Epidermal melanocyte (primary cell): ENCODE data around the gene ANK3.

DNA sequence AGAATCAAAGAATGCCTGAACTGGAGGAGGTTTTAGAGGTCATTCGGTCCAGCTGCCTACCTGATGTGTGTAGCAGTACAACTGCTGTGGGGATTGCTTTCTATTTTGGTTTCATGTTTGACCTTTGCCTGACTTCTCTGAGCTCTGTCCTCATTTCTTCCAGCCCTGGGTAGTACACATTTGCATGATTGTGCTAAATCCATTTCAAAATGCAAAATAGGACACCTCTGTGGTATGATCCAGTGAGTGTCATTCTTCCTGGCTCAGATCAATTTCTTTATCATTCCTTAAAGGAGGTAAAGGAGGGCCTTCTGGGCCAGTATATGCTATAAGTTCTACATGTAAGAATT, 139.7 kb upstream of the PHYHIPL start:
- RRBS: no CpG with 5 or more reads among the region's 1 CpG

GRCh38 chr10:59361613-59362050, 717 bp downstream of the FAM13C start:
- RRBS: no CpG with 5 or more reads among the region's 2 CpGs

- RRBS: no CpG with 5 or more reads among the region's 4 CpGs
Measured at GRCh38 chr10:59744876-59745075, 8.5 kb downstream of the MRLN start.

- RRBS: no CpG with 5 or more reads among the region's 3 CpGs
Measured at GRCh38 chr10:59780213-59780485, 26.9 kb upstream of the MRLN start.

DNA sequence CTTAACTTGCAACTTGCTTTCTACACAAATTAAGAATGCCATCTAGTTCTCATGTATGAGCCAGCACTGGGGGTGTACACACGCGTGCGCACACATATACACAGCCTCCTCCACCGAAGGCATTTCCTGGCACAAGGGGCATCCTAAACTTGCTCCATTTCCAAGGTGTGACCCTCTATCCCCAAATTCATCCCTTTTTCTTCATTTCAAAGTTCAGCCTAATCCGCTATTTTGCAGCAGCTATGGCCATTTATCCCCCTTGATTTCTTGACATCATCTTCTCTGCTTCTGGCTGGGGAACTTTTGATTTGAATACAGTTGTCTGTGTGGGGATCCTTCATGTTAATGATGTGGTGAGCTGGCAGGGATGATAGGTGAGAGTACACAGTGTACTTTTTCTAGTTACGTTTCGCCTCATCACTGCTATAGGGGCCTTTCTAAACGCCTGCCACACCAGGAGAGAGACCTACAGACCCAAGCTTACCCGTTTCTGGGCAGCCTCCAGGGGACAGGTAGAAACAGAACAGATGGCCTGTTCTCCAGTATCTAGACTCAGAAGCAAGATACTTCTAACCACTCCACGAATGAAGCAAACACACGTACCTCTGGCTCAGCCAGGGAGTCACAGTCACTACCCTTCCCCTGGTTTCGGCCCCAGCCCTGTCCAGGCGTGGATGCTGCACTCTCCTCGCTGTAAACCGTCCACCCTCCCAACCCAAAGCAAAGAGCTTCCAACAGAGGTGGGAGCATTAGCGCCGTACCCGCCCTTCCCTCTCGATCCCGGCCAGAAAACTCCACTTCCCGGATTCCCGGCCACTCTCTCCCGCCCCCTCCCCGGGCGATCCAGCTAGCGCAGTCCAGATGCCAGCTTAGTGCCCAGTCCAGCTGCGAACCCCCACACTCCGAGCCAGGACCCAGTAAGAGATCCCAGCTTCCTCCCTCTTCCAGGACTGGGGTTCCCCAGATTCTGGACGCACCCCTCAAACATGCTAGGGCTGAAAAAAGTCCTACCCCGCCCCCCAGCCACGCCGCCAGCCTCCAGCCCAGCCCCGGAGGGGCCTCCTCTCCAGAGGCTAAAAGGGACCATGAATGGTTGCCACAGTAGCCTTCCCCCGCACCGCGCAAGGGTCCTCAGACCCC, 1.2 kb downstream of the CCDC6 start:
- RRBS: 0% methylated on average over 1 of the region's 36 CpGs

DNA sequence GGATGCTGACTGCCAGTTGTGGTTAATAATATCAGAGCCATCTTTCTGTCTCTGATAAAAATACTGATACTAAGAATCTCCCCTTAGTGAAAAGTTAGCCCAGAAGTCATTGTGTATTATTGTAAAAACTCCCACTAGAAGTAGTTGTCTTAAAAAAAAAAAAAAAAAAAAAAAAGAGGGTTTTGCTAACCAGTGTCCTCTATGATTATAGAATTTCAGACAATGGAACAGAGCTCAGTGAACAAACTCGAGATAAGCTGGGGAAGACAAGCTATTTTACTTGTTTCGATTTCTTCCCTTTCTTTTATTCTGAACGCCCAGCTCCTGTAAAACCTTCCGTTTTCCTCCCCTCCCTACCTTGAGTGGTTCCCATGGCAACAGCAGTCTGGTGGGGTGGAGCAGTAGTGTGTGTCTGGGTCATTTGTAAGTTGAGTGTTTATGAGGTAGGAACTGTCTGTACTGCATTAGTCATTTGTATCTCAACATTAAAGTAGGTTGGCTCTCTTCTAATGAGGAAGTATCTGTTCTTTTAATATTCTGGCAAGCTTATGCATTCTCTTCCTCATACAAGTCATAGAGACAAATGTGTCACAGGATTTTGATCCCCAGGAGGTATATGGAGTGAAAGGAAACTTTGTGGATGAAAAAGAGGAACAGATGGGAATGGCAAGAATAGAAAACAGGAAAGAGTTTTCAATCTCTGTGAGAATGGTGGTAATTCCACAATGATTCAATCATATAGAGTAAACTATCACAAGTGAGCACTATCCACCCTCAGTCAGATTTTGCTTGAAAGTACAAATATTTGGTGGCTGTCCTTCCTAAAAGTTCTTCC, 85.3 kb upstream of the CCDC6 start:
- RRBS: no CpG with 5 or more reads among the region's 4 CpGs

DNA sequence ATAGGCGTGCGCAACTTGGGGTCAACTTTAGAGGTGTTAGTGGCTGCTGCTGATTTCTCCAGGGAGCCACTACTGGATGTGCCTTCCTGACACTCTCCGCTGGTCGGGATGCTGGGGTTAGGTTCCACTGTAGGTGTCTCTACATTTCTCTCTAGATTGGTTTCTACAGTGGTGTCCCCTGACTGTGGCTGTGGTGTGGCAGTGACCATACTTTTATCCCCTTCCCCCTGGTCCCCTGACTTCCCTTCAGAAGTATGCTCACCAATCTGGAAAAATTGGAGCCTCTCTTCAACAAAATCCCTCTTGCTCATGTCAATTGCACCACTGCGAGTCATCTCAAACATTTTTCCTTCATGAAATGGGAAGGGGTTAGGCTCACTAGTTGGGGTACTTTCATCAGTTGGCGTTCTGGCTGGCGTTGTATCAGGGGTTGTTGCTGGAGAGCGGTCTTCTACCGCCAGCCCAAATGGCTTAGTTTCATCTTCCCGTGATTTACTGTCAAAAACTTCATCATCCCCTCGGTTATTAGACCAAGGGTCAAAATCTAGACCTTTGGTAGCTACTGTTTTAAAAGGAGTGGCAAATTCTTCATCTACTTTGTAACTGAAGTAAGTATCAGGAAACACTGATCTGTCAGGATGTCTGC, 163.5 kb upstream of the CCDC6 start:
- RRBS: no CpG with 5 or more reads among the region's 11 CpGs

- RRBS: no CpG with 5 or more reads among the region's 9 CpGs
Measured at GRCh38 chr10:60138784-60139252, 232.5 kb upstream of the CCDC6 start.

- RRBS: no CpG with 5 or more reads among the region's 3 CpGs
Measured at GRCh38 chr10:60141272-60141717, 234.9 kb upstream of the CCDC6 start.

GRCh38 chr10:60305214-60306194, 84.2 kb downstream of the ANK3 start:
- RRBS: no CpG with 5 or more reads among the region's 11 CpGs

DNA sequence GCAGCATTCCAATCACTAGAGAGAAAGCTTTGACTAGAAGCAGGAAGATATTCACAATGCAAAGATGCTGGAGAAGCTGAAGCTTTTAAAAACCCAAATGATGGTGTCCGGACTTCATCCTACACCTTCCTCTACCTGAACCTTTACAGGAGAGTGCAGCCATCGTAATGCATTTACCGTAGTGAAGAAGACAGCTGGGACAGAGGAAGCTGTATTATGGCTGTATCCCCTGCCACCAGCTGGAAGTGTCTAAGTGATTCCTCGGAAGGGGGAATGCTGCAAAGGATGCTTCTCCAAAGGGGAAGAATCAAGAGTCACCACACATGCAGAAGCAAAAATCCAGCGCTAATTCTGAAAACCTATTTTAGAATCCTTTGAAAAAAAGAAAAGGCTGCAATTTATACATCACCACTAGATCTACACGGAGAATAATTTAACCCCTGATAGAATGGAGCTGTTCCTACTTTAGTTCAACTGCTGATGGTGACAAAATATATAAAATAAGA, at the start of gene ANK3:
Gene ANK3 (minus strand): TSS at position 254 of the 506 bp plus-strand sequence.
- RRBS: no CpG with 5 or more reads among the region's 6 CpGs

DNA sequence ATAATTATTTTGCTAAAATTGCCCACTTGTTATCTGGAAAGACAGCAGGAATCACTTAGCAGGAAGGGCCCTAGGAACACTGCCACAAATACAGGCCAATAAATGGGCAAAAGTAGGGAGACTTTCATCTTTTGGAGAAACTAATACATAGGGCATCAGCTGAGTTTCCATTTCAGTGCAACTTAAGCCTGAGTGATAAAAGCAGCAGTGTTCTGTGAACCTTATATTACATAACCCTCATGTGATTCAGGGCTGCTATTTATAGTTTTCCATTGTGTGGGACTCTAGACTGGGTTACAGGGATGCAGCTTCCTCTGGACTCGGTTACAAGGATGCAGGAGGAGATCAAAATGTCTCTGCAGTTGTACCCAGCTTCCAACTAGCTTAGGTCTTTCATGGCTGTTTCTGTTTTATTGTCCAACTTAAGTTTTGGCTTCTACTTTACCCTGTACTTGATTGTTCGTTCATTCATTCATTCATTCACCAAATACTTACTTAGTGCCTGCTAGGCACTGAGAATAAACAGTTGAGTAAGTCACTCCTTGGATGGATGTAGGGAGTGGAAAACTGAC, 32.6 kb downstream of the CDK1 start:
- RRBS: no CpG with 5 or more reads among the region's 2 CpGs

- RRBS: no CpG with 5 or more reads among the region's 5 CpGs
Measured at GRCh38 chr10:61837842-61838239, 63.7 kb upstream of the ARID5B start.

DNA sequence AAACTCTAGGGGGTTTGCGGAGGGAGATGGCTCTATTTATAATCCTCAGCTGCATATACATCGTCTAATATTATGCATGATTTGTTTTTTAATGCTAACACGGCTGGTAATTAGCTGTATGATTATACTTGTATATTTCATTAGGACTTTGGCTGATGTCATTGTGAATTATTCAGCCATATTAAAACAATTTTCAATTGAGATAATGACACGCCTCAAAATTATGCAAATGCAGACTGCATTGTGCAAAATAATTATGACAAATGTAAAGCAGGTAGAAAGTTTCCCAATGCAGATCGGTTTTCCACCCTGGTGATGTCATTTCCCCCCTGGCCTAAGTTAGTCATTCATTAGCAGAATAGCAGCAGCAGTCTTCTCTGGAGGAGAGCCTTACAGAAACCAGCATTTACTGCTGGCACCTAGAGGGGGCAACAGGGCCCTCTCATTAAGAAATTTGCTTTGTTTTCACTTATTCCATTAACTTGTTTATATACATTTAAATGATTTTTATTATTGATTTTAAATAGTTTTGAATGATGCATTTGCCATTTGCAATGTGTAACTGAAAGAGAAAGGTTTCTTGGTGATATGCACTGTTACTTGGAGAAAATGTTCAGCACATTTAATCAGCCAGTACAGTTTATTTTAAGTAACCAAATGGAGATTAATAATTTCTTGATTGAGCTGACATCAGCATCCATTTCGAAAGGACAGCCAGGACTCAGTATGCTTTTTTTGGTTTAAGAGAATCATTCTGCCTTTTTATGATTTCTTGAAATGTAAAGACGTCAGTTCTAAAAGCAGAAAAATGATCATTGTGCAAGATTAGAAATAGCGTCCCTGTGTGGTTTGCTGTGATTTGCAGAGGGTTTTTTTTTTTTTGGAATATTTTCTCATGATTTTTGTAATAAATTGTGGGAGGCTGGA, 3.3 kb downstream of the ARID5B start:
- RRBS: no CpG with 5 or more reads among the region's 8 CpGs

DNA sequence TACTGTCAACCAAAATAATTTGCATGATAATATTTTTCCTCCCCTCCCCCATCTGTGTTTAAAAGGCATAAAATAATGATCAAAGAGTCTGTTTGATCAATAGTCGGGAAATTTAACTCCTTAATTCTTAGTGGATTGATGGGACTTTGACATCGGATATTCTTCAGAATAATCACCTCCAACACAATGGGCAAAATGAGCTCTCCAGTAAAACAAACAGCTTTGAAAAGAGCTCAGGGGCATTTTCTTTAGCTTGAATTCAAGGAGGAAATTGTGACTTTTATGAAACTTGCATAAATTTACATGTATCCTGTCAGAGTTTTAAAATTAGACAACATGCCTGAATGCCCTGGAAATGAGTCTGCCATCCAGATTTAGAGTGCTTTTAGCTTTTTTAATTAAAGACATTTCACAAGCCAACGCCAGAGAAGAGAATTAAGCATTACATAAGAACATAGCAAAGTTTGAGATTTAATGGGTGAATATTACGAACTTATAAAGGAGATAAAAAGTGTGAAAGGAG, 118.9 kb downstream of the ARID5B start:
- RRBS: no CpG with 5 or more reads among the region's 4 CpGs

DNA sequence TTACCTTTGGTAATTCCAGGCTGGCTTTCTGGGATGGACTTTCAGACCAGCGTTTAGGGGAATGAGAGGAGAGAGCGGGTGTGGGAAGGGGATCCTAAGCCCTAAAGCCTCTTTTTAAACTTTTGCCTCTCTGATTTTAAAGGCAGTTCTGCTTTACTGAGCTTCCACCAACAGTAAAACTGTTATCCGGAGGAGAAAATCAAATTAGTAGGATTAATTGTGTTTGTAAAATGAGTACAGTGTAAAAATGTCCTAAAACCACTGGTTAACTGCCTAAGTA, 148.0 kb downstream of the ARID5B start:
- RRBS: no CpG with 5 or more reads among the region's 3 CpGs

DNA sequence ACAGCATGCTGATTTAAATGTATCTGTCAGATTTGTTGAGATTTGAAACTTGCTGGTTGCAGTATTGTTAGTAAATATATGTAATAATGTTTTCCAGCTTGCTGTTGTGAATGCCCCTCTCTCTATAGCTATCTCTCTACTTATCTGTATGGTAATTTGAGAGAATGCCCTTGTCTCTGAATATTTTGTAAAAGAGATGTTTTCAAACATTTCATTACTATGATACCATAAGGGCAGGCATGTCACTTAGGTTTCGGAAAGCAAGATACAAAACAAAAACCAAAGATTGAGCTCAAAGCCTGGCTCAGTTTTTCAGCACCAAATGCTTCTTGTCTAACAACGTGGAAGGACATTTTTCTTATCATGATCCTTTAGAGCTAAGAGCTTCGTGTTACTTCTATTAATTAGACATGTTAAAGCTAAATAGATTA, 148.8 kb downstream of the ARID5B start:
- RRBS: no CpG with 5 or more reads among the region's 3 CpGs

DNA sequence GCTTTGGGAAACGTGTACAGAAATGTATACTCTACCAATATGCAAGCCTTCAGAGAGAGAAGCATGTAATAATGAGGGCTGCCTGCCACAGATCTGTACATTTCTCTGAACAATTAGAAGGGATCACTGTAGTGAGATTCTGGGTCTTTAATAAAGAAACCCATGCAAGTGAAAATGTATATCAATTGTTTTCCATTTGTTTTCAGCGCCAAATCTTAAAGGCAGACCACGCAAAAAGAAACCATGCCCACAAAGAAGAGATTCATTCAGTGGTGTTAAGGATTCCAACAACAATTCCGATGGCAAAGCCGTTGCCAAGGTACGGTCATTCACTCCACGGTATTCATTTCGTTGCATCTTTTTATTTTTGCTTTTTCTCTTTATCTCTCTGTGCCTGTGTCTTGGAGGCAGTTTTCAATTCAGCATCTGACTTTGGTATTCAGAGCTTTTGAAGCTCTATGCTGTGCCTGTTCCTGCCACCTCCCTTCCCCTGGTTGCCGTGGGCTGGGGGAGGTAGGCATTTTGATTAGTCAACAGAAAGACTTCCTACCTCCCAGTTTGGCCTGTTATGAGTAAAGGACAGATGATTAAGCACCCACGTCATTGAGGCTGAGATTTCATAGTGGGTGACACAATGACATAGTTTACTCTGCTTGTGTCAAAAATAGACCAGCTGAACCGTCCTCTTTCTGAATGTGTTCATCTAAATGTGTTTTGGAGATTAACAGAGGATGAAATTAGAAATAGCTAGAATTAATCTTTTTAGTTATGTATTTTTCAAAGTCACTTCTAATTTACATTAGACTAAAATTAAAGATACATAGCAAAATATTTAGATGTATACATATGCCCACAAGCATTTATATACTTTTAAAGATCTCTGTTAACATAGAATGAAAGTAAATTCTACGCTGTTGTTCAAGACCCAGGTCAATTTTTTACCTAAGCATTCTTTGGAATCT, 149.5 kb downstream of the ARID5B start:
- RRBS: no CpG with 5 or more reads among the region's 12 CpGs

GRCh38 chr10:62079874-62080725, 178.6 kb downstream of the ARID5B start:
- RRBS: no CpG with 5 or more reads among the region's 8 CpGs

- RRBS: no CpG with 5 or more reads among the region's 9 CpGs
Measured at GRCh38 chr10:62082407-62083230, 181.1 kb downstream of the ARID5B start.